SJSA1 (cell line): ENCODE results near the genes POU2AF1 and TIMM8B.

- RAMPAGE, long total RNA: no peak
These were observed 858 bp downstream of the ZC3H12C start for GRCh38 chr11:110094089-110094411.

DNA sequence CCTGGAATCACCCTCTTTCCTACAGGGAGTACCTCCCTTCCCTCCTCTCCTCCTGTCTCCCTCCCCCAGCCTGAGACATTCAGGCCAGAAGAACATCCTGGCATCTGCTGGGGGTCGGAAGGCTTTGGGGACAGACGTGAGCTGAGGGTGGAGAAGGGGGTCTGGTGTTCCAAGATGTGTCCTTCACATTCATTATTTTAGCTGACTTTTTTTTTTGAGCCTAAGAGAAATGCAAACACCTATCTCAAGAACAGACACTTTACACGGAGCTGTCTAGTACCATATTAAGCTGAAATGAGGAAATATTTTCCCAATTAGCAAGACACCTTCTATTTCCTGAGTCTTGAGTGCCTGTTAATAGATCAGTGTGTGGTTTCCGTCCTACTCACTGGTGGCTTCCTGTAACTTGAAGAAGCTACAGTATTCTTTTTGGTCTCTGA is 92.5 kb downstream of the FDX1 start:
- RAMPAGE, long total RNA: no peak

- RAMPAGE, long total RNA: no peak
These were observed 120.7 kb upstream of the ARHGAP20 start for GRCh38 chr11:110832957-110833290.

DNA sequence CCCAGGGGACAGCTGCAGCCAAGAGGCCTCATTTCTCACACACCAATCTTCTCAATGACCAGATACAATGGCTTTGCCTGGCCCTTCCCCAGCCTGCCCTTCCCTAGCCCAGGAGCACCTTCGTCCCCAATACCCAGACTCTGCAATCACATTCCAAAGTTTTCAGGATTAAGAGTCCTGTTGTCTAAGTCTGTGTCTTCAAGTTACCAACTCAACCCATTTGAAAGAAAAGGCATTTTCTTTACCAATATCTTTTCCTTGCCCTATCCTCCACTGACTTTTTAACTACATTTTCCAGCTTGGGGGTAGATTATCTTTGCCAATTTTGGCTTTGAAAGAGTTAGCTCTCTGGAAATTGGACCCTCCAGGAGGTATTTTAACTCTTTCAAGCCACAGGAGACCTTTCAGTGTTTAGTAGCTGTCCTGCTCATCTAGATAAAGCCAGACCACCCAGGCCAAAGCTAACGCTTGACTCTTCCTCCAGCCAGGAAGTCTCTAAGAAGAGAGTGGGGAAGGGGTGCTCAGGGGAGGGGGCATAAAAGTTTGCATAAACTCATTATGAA is 235.2 kb upstream of the ARHGAP20 start:
- RAMPAGE, long total RNA: no peak

GRCh38 chr11:111177512-111177891 is 68.0 kb upstream of the POU2AF2 start:
- RAMPAGE, long total RNA: no peak

GRCh38 chr11:111379079-111379607 is at the start of gene POU2AF1:
Gene POU2AF1 (minus strand): TSS chr11:111379275.
- RAMPAGE, long total RNA: no peak

DNA sequence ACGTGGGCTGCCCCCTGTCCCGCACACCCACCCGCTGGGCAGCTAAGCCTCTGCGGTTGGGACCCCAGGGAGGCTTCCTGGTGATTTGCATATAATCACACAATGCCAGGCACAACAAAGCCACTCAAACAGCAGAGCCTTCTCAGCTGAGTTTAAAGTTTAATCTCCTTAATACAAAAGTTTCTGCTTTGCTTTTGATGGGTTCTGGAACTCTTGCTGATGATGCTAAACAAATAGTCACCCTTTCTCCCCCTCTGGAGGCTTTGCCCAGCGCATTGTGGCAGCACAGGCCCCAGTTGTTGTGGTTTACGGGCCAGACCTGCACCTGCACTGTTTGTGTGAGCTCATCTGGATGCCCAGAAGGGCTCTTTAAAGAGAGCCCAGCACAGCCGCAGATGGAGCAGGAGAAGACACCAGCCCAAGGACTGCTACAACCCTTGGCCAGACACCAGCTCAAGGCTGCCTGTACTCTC is 60.0 kb upstream of the POU2AF1 start:
- RAMPAGE, long total RNA: no peak

GRCh38 chr11:111613069-111613636 is 10.9 kb downstream of the SIK2 start:
- RAMPAGE, long total RNA: no peak

DNA sequence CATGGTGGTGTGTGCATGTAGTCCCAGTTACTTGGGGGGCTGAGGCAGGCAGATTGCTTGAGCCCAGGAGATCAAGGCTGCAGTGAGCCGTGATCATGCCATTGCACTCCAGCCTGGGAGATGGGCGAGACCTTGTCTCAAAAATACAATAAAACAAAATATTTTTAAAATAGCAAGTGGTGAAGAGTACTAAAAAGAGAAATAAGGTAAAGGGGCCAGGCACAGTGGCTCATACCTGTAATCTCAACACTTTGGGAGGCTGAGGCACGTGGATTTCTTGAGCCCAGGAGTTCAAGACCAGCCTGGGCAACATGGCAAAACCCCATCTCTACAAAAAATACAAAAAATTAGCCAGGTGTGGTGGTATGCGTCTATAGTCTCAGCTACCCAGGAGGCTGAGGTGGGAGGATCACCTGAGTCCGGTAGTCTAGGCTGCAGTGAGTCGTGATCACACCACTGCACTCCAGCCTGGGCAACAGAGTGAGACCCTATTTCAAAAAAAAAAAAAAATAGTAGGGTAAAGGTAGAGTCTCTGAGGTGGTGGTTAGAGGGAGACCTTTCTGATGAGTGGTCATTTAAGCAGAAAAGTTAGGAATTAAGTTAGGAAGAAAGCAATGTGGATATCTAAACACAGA is 60.6 kb downstream of the SIK2 start:
- RAMPAGE, long total RNA: no peak

DNA sequence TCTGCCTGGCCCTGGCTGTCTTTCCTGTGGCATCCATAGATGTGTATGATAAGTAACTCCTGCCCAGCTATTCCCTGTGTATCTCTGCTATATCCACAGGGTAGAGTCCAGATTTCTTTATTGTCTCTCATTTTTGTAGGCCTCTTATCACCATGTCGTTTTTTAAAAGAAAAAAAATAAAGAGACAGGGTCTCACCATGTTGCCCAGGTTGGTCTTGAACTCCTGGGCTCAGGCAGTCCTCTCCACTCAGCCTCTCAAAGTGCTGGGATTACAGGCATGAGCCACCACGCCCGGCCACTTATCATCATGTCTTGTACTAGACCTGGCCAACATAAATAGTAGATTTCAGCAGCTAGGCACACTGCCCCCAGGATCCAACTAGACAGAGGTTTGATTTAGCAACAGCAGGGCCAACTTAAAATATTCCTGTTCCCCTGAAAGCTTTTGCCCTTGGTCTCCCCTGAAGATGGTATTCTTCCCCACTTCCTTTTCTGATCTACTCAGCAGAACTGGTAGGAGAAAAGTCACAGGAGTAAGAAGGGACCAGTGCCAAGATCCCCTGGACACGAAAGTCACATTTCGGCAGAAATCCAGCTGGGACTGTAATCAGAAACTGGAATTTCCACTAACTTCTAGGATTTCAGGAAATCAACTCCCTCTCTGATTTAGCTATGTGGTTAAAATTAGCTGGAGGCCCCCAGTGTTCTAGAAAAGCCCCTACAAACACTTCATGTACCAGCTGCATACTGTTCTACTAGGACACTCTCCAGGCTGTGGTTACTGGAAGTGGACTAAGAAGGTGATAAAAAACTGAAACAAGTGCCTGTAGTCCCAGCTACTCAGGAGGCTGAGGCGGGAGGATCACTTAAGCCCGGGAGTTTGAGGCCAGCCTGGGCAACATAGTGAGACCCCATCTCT is 8.9 kb upstream of the PPP2R1B start:
- RAMPAGE, long total RNA: no peak

DNA sequence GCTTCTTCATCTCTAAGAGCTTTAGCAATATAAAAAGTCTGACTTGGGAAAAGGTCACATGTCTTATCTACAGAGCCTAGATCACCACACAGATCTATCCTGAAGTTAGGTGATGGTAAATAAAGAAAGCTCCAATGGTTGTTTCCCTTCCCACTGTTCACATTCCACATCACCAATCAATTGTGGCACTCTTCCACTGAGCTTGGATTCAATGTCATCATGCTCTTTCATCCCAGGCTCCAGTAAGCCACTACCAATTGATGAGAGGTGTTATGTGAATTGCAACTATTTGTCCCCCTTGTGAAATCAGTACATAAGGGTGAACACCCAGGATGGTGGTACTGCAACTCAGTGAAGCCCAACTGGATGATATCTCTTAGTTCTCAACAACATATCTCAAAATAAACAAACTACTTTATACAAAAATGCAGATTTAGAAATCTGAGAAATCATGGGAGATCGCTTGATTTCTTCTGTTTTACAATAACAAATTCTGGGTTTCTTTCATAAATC is 47.7 kb downstream of the ALG9 start:
- RAMPAGE, long total RNA: no peak

- RAMPAGE, long total RNA: no peak
These were observed 3.2 kb downstream of the CRYAB start for GRCh38 chr11:111908170-111908968.

DNA sequence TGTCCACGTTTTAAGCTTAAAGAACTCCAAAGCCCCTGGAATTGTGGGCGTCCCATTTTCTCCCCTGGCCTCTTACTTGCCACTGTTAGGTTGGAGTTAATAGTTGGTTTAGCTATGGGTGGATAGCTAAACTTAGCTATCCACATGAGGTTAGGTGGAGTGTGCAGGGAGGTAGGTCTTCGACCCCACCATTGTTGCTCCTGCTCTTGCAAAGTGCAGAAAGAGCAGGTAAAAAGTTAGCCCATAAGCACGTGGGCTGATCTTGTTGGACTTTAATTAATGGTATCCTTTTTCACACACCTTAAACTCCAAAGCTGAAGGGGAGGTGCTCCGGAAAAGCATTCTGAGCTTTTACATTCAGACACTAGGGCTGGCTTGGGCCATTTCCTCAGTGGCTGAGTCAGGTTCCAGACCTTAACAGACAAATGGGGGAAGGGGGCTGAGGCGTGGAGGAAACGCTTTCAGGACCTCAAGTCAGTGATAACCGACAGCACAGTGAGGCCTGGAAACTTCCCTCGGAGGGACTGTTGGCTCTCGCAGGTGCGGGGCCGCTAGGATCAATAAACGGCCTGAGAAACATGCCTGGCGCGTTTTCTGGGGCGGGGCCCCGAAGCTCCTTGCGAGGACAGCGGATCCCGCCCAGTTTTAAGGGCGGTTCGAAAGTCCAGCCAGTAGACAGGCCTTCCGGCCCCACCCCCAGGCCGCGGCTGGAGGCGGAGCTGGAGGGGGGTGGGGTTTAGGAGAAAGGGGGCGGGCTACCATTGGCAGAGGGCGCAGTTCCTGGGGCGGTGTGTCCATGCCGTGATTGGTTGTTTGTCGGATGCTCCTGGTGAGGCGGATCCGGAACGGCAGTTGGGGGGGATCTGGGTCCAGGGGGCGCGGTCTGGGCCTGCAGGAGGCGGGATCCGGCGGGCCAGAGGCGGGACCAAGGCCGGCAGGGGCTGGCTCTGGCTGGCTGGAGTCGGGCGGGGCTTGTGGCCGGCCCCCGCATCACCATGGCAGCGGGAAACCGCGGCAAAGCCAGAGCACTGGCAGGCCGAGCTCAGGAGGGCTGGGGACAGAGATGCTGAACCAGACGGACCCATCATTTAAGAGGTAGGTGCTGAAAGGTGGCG is 7.9 kb downstream of the C11orf52 start:
- RAMPAGE, long total RNA: no peak

DNA sequence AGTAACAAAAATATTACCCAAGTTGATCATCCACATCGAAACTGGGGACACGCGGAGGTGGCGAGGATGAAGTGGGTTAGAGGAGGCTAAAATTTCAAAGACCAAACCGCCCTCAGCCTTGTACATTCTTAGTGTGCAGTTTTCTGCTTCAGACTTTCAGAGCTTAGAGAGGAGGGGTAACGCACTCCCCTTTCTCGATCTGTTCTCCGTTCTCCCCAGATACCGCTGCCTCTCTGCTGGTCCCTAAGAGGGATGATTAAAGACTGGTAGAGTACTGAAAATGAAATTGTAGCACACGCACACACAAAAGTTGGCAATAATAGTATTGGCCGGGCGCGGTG is 8.7 kb downstream of the C11orf52 start:
- RAMPAGE, long total RNA: no peak

GRCh38 chr11:112081491-112082138 is 4.9 kb downstream of the TIMM8B start:
- RAMPAGE, long total RNA: no peak

DNA sequence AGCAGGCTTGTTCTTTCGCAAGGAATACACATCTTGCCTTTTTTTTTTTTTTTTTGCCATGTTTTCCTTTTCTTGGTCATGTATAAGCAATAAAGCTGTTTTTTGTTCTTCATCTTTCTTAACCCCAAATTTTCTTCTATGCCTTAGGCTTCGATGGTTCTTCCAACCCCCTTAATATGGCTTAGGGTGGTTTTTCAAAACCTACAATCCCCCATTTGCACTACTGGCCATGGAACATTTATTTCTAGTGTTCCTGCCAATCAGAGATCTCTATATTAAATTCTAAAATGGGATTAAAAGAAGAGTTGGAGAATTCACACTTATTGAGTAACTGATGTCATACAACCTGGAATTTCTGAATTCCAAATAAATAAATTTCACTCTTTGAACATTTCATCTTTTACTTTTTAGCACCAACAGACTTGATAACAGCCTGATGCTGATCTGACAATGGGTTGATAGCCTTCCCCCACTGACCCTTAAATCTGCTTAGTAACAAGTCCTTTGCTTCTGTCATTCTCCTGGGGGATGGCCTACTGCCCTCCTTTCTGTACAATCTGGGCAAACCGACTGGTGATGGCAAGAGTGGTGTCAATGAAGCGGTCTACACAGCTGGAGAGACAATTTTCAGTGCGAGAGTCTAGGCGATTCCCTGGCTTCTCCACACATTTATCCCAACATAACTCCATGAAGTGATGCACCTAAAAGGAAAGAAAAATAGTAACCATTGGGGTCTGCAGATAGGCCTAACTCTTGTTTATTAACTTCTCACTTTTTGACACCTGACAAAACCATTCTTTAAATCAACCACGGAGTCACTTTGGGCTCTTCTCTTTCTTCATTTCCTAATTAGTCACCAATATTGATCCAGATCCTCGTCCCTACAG is 1.6 kb downstream of the TIMM8B start:
- RAMPAGE, long total RNA: no peak

GRCh38 chr11:112086595-112087011 is at the start of gene TIMM8B:
Gene TIMM8B (minus strand): TSS chr11:112086756.
- RAMPAGE, long total RNA: start-site peak on the minus strand at chr11:112086731-112086775, 687 and 280 reads in 2 replicates; start-site peak on the plus strand at chr11:112086871-112086902, 476 and 304 reads in 2 replicates

DNA sequence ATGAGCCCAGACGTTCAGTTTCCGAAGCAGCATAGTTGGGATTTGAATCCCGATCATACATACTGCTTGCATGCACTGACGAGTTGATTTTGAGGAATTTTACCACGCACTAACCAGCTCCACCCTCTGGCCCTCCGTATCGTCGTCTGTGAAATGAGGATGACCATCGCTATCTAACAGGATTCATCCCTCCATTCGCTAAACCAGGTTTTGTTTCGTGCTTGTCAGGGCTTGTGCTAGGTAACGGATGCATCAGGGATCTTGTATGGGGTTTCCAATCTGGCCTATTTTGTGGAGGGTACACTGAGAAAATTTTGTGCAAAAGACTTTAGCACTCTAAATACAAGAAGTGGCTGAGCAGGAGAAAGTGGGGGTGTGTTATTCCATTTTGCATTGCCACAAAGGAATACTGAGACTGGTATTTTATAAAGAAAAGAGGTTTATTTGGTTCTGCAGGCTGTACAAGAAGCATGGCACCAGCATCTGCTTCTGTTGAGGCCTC is 898 bp downstream of the PTS start:
- RAMPAGE, long total RNA: no peak

DNA sequence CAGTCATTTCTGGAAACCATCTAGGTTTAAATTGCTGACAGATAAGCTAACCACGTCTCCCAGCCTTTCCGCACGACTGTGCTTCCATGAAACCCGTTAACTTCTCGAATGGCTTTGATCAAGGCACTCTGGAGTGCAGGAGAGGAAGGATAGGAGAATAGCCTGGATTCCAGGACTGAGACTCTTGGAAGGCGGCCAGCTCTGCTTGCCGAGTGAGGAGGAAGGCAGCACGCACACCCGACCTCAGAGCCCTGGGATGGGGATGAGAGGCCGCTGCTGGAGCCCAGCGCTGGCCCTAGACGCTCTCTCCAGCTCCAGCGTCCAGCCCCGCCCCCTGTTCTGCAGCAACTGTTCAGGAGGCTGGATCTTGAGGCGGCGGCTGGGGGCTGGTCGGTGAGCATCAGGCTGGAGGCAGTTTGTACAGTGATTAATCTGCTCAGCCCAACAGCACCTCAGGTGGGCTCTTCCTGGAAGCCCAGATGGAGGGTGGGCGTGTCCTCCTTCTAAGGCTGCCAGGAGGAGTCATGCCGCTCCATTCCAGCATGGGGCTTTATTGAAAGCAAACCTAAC is 176.6 kb upstream of the NCAM1 start:
- RAMPAGE, long total RNA: no peak

GRCh38 chr11:113290334-113290568 is 24.1 kb upstream of the TTC12 start:
- RAMPAGE, long total RNA: no peak